ENCODE data around the genes BMF, CCDC9B, CHST14 and KNL1.

- RRBS, result no CpG with 5 or more reads among the region's 6 CpGs
Observed at GRCh38 chr15:40064529-40064996, 25.6 kb upstream of the SRP14 start.

- RRBS, result no CpG with 5 or more reads among the region's 5 CpGs
Observed at GRCh38 chr15:40080768-40081401, 27.8 kb downstream of the BMF start.

DNA sequence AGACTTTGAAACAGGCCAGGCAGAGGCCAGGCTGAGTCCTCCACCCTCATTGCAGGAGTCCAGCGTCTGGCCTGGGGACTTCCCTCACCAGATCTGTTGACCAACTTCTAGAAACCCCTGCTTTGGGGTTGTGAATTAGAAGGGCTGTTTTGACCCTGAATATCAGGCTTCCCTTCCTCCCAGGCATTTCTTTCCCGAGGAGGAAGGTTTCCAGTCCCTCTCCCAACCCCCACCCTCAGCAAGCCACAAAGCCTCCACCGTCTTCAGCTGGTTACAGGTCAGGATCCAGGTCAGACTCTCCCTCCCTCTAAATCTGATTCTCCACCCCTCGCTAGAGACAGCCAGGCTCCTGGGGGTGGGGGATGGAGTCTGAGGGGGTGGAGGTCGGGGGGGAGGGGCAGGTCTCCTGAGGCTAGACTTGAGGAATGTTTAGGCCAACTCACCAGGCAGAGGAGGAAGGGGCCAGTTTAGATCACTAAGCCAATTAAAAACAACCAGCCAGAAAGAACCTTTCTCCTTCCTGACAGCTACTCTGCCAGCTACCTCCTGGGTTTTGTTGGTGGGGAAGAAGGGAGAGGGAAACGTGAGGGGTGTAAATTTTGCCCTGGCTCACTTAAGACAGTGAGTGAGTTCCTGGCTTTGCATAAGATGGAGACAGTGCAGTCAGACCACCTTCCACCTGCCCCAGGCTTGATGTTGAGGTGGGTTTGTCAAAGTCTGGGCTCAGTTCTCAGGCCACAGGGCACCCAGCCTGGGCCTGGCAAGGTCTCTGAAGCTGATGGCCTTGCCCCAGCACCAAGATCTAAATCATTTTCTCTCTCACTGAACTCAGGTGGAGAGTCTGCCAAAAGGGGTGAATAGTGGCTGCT is 19.6 kb downstream of the BMF start:
- RRBS, result no CpG with 5 or more reads among the region's 6 CpGs

DNA sequence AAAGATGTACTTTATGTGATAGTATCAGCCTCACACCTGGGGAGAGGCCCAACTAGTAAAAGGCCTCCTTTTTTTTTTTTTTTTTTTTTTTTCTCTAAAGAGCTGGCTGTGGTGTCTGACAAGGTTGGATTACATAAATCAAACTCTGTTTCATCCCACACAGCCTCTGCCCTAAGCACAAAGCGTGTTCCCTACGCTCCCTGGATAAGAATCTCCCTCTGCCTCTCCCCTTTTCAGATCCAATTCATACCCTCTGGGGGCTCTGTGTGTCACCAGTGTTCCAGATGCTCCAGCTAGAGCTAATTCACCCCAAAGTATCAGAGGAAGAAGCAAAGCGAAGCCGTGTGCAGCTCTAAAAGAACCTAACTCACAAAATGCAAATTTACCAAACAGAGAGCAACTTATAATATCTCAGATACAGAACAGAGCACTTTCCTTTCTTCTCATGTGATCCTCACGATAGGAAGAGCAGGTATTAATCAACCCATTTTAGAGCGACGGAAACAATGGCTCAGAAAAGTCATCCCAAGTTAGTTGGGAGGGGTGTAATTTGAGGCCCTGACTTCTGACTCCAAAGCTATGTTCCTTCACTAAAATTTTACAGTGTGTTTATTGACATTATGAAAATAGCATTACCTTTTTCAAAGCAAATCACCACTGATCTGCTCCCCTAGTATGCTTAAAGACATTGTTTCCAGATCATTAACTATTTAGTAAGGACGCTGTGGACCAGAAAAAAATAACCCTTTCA is 12.4 kb downstream of the BMF start:
- RRBS, result no CpG with 5 or more reads among the region's 8 CpGs

DNA sequence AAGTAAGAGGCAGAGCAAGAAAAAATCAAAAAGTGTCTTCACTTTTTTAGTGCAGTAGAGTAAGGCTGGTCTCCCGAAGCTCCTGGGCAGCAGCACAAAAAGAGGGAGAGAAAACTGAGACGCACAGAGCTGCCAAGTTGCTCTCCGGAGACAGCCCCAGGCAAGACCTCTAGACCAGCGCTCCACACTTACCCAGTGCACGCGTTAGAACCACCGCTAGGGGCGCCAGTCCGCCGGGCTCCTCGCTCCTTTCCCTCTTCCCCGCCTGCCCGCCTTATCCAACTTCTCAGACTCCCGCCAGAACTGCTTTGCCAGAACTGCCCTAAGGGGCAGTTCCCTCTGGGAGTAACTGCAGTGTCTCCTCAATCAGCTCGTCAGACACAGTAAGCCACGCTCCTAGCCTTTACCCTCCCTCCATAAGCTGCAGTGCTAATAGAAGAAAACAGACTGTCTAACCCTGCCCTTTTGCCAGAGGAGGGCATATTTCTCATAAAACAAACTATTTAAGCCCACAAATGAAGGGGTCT is 3.9 kb downstream of the BMF start:
- RRBS, result under 1% methylated on average over 8 of the region's 16 CpGs

GRCh38 chr15:40108572-40109663 is at the start of gene BMF:
Gene BMF (minus strand): TSS chr15:40108879.
- RRBS, result 2% methylated on average over 19 of the region's 77 CpGs

- RRBS, result no CpG with 5 or more reads among the region's 1 CpG
Observed at GRCh38 chr15:40251621-40251820, 12.7 kb downstream of the PAK6 start.

DNA sequence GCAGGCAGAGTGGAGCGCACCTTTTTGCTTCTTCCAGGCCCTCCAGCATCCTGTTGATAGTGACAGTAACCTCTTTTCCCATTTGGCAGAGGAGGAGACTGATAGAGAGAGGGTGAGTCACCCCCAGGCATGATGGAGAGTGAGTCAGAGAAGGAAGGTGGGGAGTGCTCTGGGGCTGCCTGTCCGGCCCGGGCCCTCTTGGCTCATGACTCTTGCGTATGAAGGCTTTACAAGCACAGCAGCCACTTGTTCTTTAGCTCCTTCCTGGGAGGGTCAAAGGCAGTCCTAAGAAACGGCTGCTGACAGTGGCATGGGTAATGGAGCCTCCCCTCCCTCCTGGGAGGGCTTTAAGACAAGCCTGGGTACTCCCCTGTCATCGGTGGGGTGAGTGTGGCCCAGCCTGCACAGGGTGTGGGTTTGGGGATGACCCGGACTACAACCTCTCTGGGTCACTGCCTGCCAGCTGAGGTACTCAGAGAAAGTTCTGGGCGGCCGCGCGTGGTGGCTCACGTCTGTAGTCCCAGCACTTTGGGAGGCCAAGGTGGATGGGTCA is 15.9 kb downstream of the ANKRD63 start:
- RRBS, result no CpG with 5 or more reads among the region's 12 CpGs

GRCh38 chr15:40332025-40333297 is 8.3 kb downstream of the CCDC9B start:
- RRBS, result no CpG with 5 or more reads among the region's 11 CpGs

- RRBS, result no CpG with 5 or more reads among the region's 19 CpGs
Observed at GRCh38 chr15:40340524-40341172, at the start of gene CCDC9B. Gene CCDC9B (minus strand): TSS chr15:40340939.

GRCh38 chr15:40357585-40357978 is 437 bp upstream of the DISP2 start:
- RRBS, result 20% methylated on average over 13 of the region's 21 CpGs

DNA sequence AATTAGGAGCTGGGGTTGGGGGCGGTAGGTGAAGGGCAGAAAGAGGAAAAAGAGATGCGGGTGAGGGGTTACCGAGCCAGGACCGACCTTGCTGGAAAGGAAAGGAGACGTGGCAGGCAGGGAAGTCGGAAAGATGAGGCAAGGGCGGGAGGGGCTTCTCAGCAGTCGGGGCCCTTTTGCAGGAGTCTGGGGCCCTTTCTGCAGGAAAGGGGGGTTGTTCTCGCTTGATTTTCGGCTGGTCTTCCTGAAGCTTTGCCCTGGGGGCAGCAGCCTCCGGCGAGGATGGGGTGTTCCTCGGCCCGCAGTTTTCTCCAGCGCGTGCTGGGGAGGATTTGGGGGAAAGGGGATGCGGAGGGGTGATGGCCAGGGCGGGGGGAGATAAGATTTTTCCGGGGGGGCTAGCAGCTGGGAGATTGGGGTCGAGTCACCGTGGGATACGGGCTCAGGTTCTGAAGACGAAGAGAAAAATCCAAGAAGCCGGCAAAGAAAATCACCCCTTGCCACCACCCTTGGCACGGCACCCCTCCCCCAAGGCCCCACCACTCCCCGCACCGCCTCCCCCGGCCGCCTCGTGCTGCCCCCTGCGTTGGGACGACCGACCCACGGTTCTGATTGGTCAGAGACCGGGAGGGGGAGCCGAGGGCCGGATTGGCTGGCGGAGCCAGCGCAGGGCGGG is 431 bp upstream of the BAHD1 start:
- RRBS, result under 1% methylated on average over 19 of the region's 40 CpGs

DNA sequence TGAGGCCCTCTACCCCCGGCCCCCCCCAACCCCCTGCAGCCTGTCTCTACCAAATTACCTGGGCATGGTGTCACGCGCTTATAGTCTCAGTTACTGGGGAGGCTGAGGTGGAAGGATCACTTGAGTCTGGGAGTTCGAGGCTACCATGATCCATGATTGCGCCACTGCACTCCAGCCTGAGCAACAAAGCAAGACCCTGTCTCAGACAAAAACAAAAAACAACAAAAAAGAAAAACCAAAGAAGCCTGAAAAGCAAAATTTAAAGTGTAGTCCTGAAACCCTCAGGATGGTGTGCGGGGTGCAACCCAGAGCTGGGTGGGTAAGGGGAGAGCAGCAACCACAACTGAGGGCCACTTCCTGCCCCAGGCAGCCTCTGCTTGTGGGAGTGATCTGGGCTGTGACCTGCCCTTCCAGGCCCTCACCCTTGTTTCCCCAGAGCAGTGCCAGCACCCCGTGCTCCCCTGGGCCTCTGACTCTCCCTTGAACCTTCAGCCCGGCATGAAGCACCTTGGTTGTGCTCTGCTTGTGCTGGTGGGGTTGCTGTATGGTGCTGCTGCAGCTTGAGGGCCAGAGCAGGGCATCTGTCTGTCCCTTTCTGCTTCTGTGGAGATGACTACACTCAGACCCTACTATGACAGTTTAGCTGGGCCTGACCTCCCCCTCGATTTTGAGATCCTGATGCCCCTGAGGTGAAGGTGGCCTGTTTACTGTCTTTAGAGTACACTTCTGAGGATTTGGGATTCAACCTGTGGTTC is 13.2 kb downstream of the BAHD1 start:
- RRBS, result no CpG with 5 or more reads among the region's 9 CpGs

DNA sequence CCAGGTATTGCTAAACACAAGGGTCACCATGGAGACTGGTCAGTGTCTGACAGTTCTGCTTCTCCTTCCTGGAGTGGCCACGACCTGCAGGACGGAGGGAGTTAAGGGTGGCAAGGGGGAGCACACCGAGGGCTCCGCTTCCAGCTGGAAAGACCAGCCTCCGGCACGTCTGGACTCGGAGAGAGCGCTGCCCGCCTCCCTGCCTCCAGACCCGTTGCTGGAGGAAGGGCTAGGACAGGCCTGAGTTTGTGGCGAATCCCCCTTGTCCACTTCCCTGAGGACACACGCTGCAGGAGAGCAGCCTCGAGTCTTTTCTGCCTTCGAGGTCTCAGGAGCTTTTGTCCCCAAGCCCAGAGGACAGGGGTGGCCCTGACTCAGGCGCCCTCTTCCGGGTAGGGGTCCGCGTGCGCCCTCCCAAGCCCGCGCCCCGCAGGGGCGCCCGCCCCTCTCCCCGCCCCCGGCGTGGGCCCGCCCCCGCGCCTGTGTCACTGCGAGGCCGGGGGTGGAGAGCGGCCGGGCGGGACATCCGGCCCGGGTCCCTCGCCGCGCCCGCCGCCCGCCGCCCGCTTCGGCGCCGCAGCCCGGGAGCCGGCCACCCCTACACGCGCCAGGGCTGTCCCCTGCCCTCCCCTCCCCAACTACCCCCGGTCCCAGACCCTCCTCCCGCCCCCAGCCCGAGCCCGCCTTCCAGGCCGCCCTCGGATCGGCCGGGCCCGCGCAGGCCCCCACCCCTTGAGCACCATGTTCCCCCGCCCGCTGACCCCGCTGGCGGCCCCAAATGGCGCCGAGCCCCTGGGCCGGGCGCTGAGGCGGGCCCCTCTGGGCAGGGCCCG is at the start of gene CHST14:
Gene CHST14 (plus strand): TSS at position 512 of the 833 bp plus-strand sequence.
- RRBS, result 2% methylated on average over 47 of the region's 72 CpGs

DNA sequence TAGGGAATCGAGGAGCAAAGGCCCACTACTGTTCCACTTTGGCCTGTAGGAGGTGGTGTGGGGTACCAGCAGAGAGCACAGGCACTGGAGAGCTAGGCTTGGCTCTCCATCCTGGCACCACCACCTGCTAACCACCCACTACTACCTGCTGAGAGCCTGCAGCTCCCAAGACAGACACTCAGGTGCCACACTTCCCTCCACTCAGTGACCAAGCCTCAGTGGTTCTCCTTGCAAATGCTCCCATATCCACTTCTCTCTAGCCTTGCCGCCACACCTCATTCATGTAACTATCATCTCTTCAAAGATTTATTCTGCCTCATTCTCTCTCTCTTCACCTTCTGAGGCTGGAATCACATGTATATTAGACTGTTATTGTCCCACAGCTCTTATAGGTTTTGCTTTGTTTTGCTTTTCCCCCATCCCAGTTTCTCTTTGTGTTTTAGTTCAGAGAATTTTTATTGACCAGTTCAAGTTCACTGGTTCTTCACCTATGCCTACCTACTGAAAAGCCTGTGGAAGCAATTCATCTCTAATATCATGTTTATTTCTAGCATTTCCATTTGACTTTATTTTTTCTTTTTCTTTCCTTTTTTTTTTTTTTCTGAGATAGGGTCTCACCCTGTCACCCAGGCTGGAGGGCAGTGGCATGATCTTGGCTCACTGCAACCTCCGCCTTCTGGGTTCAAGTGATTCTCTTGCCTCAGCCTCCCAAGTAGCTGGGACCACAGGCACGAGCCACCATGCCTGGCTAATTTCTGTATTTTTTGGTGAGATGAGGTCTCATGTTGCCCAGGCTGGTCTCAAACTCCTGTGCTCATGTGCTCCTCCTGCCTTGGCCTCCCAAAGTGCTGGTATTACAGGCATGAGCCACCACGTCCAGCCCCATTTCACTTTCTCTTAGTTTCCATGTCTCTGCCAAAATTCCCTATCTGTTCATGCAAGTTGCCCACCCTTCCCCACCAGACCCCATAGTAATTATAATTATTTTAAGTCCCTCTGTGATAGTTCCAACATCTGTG is 18.9 kb downstream of the CCDC32 start:
- RRBS, result no CpG with 5 or more reads among the region's 5 CpGs

- RRBS, result no CpG with 5 or more reads among the region's 9 CpGs
Observed at GRCh38 chr15:40582639-40583377, 11.2 kb upstream of the KNL1 start.

- RRBS, result no CpG with 5 or more reads among the region's 79 CpGs
Observed at GRCh38 chr15:40593611-40595017, at the start of gene KNL1. Gene KNL1 (plus strand): TSS chr15:40594249.

GRCh38 chr15:40676217-40676465 is 18.8 kb upstream of the RAD51 start:
- RRBS, result no CpG with 5 or more reads among the region's 5 CpGs

GRCh38 chr15:40762945-40763652 is 769 bp upstream of the GCHFR start:
- RRBS, result no CpG with 5 or more reads among the region's 42 CpGs

DNA sequence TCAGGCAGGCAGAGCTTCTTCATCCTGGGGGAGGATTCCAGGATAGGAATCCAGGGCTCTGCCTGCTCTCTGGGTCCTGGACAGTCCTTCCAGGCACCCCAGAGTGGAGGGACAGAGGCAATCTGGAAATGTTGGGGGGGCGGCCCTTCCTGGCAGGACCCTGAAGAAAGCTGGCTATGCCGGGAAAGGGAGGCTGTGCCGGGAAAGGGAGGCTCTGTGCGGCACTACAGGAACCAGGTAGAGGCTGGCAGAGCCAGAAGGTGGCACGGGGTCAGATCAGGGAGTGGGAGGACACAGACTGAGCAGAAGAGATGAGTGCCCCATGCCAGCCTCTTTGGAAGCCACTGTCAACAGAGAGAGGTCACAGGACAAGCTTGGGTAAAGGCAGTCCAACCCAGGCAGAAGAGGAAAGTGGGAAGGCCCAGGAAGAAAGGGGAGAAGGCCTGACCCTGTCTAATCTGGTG is 1.4 kb downstream of the C15orf62 start:
- RRBS, result no CpG with 5 or more reads among the region's 5 CpGs